Colon Carcinoma Metastatic in the Brain (tissue), 2 donors: ENCODE data around the gene PKDCC.

DNA sequence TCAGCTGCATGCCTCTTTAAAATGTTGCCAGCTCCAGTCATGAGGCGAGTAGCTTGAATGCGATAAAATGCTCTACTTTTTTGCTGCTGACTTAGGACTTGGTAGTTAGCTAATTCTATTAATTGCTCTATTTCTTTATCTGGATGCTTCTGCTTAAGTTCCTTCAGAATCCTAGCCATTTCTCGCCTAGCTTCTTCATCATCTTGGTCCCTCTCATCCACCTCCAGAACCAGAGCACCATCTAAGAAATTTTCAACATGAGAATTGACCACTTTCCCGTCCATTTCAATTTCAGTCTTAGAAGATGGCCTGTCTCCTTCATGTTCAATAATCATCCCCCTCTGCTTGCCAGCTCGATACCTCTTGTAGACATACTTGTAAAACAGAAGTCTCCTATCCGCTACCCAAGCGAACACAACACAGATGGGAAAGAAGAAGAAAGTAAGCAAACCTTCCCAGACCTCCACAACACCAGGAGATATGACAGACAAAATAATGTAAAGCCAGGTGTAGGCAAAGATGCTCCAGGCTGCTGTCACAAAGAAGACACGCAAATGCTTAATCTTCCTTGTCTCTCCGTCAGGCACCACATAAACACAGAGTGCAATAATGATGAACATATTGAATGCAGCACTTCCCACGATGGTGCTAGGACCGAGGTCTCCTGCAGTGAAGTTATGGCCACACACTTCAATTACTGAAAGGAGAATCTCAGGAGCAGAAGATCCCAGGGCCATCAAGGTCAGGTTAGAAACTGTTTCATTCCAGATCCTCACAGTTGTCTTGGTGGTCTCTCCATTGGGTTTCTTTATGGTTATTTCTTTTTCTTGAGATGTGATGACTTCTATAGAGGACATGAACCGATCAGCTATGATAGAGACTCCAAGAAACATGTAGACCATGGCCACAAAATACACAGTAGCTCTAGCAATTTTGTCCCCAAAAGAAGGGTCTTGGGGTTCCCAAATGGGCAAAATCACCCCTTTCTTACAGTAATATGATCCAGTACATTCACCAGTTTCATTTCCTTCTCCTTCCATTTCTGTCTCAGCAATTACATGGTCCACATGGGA, 22.4 kb downstream of the SLC8A1 start:
- PRO-cap, 2 experiments: no peak in any of the 2 experiments

DNA sequence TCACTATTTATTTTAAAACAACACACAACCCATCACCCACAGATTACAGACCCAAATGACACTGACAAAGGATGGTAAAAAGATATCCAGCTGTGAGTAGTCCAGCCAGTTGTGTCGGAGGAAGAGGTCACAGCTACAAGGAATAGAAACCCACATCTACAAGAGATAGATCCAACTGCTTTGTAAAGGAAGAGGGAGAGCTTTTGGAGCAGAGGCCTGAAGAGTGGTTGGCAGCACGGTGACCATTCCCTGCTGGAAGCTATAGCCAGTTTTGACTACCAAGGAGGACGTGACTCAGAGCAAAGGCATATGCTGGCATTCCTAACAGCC, 17.2 kb downstream of the SLC8A1 start:
- PRO-cap, 2 experiments: no peak in any of the 2 experiments

- PRO-cap, 2 experiments: no peak in any of the 2 experiments
These were observed 5.4 kb upstream of the SLC8A1 start for GRCh38 chr2:40457299-40457651.

DNA sequence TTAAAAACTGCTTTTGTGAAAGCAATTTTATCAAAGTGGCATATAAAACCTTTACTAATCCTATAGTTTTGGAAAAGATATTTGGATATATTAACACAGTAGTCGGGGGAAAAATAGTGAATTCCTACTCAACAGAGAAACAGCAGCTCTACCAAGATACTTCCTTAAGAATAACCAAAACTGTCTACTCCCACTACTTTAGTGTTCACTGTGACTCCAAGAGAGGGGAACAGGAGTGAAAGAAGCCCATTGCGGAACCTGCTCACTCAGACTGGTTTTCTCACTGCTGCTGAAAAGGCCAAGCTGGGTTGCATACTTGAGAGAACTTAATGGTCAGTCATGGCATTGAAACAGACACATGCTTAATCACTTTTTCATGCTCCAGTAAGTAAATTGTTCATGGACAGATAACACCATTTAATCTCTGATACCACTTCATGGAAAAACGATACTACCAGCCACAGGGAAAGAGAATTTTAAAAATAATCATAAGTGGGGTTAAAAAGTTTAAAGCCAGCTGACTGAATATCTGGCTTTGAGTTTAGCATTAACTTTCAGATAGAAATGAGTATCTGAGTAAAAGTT, 35.7 kb upstream of the SLC8A1 start:
- PRO-cap, 2 experiments: no peak in any of the 2 experiments

DNA sequence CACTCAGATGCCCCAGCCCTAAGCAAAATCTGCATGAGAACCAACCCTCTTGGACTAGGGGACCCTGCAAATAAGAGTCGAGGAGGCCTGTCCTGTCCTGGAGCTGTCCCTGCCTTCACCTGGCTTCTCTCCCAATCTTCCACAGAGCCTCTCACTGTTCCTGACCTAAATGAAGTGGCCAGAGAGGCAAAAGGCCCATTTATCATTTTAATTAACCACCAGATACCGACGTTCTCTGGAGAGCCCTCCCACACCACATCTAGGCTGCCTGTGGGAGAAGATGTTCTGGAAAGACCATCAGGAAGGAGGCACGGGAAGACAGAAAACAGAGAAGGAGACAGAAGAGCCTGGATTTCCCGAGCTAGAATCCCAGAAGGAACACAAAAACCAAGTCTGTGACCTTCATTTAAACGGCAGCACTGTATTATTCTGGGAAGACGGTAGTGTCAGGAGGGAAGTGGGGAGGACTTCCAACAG, 120.6 kb upstream of the PKDCC start:
- PRO-cap, 2 experiments: no peak in any of the 2 experiments

- PRO-cap, 2 experiments: no peak in any of the 2 experiments
These were observed 109.5 kb upstream of the PKDCC start for GRCh38 chr2:41938026-41938930.

DNA sequence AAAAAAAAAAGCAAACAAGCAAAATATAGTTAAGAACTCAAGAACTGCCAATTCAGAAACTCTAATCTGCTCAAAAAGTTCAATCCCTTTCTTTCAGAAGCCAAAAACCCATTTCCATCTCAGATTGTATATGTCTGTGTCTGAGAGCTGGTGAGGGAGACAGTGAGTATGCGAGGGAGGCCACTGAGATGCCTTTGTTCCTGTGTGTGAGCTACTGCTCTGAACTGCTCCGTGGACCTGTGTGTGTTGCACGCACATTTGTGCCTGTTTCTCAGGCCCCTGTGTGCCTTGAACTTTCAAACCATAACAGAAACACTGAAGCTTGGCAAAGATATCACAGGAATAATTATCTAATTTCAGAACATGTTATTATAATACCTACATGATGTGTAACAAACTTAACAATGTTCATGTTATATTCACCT, 2.4 kb upstream of the PKDCC start:
- PRO-cap, 2 experiments: no peak in any of the 2 experiments

DNA sequence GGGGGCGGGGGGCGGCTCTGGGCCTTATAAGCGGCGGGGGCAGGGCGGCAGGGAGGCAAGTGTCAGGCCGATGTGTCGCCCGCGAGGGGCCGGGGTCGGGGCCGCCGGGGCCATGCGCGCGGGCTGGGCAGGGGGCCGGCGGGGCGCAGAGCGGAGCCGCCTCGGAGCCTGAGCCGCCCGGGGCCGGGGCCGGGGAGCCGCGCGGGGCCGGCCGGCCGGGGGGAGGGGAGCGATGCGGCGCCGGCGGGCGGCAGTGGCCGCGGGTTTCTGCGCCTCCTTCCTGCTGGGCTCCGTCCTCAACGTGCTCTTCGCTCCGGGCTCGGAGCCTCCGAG, at the start of gene PKDCC:
Gene PKDCC, plus strand, starts transcription at position 54 of the 333 bp plus-strand sequence.
- PRO-cap, 2 experiments: peak in 2 of 2 experiments; most common plus-strand start position 58 of the sequence (in 2)

GRCh38 chr2:42127489-42127751, 41.7 kb upstream of the EML4 start:
- PRO-cap, 2 experiments: no peak in any of the 2 experiments

DNA sequence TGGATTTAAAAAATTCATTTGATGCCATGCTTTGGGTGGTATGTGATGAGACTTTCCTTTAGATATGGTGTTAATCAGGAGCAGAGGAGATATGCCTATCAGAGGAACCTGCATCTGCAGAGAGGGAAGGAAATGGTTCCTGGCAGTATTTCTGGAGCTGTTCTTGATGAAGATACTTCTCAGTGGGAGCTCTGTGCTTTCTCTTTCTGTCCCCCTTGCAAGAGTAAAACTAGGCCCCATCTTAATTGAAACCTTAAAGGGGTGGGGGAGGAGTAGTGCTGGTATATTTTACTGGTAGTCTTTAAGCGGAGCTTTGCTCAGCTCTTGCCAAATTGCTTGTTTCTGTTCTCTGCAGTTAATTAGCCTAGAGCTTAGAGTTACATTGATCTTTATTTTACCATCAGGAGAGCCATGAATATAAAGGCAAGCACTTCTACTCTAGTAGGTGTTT, 2.5 kb downstream of the EML4 start:
- PRO-cap, 2 experiments: no peak in any of the 2 experiments

GRCh38 chr2:42187944-42188350, 18.8 kb downstream of the EML4 start:
- PRO-cap, 2 experiments: no peak in any of the 2 experiments

GRCh38 chr2:42195255-42195988, 26.3 kb downstream of the EML4 start:
- PRO-cap, 2 experiments: no peak in any of the 2 experiments

DNA sequence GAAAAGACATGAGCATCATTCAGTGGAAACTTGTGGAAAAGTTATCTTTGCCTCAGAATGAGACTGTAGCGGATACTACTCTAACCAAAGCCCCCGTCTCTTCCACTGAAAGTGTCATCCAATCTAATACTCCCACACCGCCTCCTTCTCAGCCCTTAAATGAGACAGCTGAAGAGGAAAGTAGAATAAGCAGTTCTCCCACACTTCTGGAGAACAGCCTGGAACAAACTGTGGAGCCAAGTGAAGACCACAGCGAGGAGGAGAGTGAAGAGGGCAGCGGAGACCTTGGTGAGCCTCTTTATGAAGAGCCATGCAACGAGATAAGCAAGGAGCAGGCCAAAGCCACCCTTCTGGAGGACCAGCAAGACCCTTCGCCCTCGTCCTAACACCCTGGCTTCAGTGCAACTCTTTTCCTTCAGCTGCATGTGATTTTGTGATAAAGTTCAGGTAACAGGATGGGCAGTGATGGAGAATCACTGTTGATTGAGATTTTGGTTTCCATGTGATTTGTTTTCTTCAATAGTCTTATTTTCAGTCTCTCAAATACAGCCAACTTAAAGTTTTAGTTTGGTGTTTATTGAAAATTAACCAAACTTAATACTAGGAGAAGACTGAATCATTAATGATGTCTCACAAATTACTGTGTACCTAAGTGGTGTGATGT, 31.1 kb downstream of the COX7A2L start:
- PRO-cap, 2 experiments: no peak in any of the 2 experiments

- PRO-cap, 2 experiments: no peak in any of the 2 experiments
These were observed 18.4 kb downstream of the COX7A2L start for GRCh38 chr2:42342301-42343315.

GRCh38 chr2:42493654-42493894, 208 bp downstream of the KCNG3 start:
- PRO-cap, 2 experiments: no peak in any of the 2 experiments

- PRO-cap, 2 experiments: peak in 2 of 2 experiments; most common minus-strand start chr2:42569418 (in 2)
These were observed 803 bp downstream of the MTA3 start for GRCh38 chr2:42569094-42569776.

DNA sequence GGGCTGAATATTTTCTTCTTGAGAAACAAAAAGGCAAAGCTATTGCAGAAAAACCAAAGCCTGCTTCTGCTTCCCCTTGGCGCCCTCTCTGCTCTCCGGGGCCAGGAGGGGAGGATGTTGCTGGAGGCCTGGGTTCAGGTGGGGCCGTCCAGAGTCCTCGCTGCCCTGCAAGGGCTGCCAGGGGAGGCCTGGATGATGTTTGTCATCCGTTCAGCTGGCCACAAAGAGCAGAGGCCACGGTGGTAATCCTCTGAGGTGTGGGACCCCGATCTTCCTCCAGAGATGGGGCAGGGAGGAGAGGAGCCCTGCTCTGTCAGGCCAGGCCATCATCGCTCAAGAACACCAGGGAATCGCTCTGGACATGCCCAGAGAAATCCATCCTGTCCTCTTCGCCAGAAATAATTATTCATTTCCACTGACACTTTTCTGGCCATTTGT, 74.0 kb upstream of the HAAO start:
- PRO-cap, 2 experiments: no peak in any of the 2 experiments

DNA sequence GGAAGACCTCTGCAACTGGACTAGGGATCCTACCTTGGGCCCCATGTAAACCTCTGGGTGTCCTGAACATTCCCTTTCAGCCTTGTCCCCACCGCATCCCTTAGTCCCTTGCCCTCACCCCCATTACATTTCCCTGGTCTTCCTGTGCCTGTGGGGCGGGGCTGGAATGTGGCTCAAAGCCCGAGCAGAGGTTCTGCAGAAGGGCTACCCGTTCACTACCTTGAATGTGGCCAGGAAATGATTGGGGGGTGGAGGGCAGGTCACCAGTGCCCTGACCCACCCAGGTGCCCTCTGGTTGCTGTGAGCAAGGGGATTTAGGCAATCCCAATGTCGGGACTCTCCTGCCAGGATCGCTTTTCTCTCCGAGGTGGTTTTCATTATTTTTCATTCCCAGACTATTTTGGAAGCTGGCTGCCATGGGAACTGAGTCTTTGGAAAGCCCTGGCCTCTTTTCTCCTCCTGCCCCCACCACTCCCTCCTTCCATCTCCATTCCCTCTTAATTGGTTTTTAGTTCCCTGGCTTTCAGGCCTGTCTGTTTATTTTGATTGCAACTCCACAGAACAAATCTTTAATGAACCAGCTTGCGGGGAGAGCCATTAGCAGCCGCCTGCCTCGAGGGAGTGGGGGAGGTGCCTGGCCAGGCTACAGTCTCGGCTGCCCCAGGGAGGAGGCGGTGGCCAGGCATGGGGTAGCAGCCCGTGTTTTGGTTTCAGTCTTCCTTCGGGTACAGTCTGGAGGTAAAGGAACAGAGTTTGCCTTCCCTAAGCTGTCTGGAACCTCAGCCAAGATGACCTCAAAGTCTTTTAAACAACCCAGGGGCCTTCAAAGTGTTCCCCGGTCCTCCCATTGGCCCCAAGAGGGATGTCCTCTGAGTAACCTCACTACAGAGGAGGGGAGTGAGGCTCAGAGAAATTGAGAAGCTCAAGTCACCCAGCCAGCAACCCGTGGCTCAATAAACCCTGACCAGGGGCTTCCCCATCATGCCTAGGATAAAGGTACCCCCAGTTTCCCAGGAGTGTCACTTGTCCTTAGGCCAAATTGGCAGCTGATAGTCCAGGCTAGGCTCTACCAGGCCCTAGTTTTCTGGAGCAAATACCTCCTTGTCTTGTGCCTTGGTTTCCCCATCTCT, 114.4 kb upstream of the HAAO start:
- PRO-cap, 2 experiments: no peak in any of the 2 experiments

DNA sequence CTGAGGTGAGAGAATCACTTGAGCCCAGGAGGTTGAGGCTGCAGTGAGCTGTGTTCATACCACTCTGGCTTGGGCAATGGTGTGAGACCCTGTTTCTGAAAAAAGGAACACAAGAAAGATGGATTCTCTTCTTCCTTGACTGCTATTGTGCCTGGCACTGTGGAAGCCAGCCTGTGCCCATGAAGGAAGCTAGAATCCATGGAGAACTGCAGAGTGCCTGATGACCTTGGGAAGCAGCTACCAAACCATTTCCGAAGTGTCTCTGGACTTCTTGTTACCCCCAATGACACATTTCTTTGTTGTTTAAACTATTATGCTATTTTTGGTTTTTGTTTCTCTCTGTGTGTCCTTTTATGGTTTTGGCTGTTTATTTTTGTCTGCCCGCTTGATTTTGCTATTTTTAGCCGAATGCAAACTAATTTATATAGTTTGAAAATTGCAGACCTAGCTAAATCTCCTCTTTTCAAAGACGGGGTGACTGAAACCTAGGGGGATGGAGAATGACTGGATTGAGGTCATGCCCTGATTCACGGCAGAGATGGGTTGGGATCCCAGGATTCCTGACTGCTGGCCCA, 116.1 kb upstream of the HAAO start:
- PRO-cap, 2 experiments: no peak in any of the 2 experiments

GRCh38 chr2:42948969-42949502, 156.7 kb upstream of the HAAO start:
- PRO-cap, 2 experiments: no peak in any of the 2 experiments